Neural progenitor cell (in vitro differentiated cells): ENCODE measurements around a stretch of chr7.

GRCh38 chr7:132065524-132066021, 509.1 kb upstream of the PODXL start:
- RAMPAGE, long total RNA = no peak

GRCh38 chr7:132145051-132145945, 431.0 kb downstream of the PLXNA4 start:
- RAMPAGE, long total RNA = no peak

DNA sequence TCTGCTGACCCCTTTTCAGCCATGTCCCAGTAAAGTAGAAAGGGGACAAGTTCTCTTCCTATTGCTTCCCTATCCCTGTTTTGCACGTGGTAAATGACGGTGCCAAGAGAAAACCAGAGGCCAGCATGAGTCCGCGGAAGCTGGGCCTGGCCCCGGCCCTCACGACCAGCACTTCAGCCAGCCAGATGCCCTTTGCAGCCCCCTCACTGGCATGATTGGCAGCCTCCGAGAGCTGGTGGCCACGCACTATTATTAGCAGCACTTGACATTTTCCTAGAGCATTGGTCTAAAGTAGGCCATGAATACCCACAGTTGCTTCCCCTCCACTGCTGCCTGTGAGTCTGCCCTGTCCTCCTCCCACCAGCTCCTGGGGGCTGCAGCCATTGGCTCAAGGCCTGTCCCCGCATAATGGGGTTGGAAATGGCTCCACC, 369.1 kb downstream of the PLXNA4 start:
- RAMPAGE, long total RNA = no peak

GRCh38 chr7:132256773-132257243, 319.5 kb downstream of the PLXNA4 start:
- RAMPAGE, long total RNA = no peak

GRCh38 chr7:132402491-132403413, 173.5 kb downstream of the PLXNA4 start:
- RAMPAGE, long total RNA = no peak

GRCh38 chr7:132417096-132417656, 159.1 kb downstream of the PLXNA4 start:
- RAMPAGE, long total RNA = no peak

DNA sequence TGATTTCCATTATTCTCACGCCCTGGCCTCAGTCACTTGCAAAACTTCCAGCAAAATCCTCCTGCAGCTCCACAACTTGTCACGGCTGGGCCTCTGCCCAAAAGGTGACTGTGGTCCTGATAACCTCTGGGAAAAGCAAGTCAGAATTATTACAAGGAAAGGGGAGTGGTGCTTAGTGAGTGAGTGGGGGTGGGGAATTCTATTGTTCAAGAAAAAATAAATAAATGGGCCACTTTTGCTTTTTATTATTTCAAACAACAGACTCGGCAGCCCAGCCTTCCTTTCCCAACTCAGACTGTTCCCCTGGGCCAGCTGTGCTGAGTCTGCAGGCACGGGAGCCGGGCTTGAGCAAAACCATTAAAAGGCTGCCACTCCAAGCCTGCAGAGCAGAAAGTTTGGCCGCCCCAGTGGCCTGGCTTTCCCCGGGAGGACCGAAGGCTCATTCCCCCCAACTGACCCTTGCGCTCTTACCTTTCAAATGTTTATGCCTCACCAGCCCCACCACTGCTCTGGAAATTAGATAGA, 90.0 kb downstream of the PLXNA4 start:
- RAMPAGE, long total RNA = no peak

- RAMPAGE, long total RNA = no peak
Observed at GRCh38 chr7:132655419-132655879, 79.2 kb upstream of the PLXNA4 start.

DNA sequence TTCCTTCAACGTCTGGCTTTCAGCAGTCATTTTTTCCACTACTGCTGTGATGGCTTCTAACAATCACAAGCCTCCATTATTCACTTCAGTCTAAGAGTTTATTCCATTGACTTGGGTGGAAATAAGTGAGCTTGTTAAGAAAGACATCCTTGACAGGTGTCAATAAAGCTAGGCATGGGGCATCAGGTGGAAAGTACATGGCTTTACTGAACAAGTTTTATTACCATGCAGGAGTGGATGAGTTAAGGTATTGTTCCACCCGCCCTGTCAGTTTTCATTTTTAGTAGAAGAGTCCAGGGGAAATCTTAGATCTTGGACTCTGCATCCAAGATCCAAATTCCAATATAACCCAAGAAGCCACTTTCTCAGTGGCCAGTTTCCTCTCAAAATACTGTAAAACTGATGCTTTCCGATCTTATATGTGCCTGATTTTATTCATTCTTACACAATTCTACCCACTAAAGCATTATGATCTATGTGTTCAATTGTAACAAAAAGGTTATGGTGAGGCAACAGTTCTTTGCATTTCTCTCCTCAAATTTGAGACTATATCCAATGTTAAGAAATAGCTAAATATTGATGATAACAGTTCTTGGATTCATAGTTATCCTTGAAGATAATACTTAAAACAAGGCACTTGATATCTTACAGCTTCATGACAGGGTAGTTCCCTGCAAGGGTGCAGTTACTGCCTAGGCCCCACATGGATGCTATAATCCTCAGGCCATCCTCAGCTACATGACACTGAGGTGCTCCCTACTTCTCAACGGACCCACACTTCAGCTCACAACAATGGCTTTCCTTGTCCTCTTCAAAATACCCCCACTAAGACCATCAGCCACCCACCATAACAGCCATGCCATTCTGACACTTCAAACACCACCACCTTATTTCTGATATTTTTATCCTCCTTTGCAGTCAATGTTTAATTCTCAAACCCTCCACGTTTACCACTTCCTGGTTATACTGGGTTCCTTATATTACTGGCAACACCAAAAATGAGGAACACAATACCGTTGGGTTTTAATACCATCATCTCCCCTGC, 140.9 kb downstream of the CHCHD3 start:
- RAMPAGE, long total RNA = no peak

DNA sequence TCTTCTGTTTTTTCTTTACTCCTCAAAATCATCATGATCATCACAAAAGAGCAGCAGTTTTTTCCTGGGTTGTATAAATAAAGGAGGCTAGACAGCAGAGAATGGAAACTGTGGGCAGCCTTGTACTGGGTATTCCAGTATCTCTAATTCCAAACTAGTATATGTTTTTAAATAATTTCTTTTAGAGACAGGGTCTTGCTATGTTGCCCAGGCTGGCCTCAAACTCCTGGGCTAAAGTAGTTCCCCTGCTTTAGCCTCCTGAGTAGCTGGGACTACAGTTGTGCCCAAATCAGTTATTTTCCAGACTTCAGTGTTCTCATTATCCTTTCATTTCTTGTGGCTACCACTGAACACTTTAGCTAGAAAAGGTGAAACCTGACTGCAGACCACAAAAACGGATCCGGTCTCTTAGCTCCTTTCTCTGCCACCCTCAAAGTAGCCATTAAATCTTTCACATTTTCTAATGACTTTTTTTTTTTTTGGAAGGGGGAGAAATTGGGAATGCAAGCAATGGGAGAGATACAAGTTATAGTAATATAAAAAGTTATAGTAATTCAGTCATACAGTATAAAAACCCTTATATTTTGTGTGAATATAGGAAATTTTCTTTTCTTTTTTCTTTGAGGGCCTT, 412.0 kb upstream of the LRGUK start:
- RAMPAGE, long total RNA = no peak

DNA sequence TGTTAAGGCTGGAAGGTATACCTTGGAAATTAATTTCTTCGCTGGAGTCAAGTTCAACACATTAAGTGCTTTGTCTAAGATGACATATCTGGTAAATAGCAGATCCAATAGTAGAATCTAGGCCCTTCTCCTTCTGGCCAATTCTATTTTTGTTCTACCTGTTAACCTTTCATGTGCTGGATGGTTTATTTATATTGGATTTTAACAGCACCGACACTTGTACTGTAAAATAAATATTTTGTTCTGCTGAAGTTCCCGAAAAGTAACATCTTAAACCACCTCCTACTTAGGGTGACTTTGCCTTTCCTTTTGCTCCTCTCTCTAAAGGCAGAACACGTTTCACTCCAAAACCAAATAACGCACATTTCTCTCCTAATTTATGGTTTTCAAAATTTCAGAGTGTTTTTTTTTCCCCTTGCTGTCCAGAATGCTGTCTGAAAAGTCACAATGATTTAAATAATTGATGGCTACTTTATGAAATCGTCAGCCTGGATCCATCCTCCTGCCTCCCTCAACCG, 290.8 kb upstream of the LRGUK start:
- RAMPAGE, long total RNA = no peak

- RAMPAGE, long total RNA = no peak
Observed at GRCh38 chr7:133903226-133904044, 223.7 kb upstream of the LRGUK start.

GRCh38 chr7:134209322-134209833, 82.2 kb downstream of the LRGUK start:
- RAMPAGE, long total RNA = no peak

GRCh38 chr7:134212745-134213285, 85.7 kb downstream of the LRGUK start:
- RAMPAGE, long total RNA = no peak

DNA sequence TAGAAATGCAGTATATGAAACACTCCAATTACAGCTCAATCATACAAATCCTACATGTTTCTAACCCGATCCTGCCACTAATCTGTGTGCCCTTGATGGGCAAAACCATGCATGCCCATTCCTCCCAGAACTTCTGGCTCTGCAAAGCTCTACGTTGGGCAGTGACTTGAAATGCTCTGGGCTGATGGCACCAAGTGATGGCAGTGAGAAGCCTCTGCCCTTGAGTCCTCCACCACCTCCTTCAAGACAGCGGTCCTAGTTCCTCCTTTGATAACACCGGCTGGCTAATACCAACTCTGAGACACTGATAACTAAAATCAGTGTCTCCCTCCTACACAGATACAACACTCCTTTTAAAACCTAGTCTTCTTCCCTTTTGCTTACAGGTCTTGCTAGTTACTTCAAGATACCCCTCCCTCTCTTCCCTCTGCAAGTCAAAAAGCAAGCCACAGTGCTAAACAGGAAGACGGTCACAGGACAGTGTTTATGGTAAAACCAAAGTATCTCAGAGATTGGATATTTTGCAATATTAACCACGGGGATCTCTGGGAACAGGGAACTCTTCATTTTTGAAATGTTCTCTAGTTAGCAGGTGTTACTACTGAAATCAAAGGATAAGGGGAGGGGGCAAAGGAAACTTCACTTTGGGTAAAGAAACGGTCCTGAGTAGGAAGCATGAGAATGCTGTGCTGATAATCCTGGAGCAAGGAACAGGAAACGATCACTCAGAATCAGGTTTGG, 4.6 kb downstream of the AKR1B1 start:
- RAMPAGE, long total RNA = no peak

GRCh38 chr7:134789725-134790723, 10.6 kb downstream of the CALD1 start:
- RAMPAGE, long total RNA = no peak

- RAMPAGE, long total RNA = no peak
Observed at GRCh38 chr7:134832283-134832502, 52.8 kb downstream of the CALD1 start.

GRCh38 chr7:134864796-134865989, 85.8 kb downstream of the CALD1 start:
- RAMPAGE, long total RNA = no peak

- RAMPAGE, long total RNA = start-site peak on the plus strand at chr7:134891427-134891621, 953 and 1,562 reads in 2 replicates
Observed at GRCh38 chr7:134891086-134892372, 94.8 kb upstream of the AGBL3 start.

- RAMPAGE, long total RNA = no peak
Observed at GRCh38 chr7:134901381-134902200, 84.7 kb upstream of the AGBL3 start.